ENCODE results near the genes PCGF5 and BTAF1.

DNA sequence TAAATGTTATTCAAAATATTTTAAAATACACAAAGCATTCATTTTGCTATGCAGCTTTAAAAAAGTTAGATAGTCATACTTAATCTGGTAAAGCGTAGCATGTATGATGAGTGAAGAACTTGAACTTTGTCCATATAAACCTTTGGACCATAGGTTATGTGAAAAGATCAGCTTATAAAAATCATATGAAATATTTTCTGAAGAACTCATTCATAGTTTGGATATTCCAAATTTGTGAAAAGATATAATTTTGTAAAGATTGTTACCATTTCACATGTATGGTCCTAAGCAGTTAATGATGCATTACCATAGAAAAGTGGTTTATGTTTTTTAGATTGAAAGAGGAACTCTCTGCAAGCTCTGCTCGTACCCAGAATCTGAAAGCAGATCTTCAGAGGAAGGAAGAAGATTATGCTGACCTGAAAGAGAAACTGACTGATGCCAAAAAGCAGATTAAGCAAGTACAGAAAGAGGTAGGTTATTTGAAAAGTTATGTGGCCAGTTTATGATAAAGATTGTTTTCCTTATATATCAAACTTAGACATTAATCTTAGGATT lies 37.3 kb downstream of the KIF20B start:
- PRO-cap, 2 experiments: no peak in any of the 2 experiments

- PRO-cap, 2 experiments: no peak in any of the 2 experiments
Measured at GRCh38 chr10:90011101-90011982, 310.0 kb downstream of the KIF20B start.

DNA sequence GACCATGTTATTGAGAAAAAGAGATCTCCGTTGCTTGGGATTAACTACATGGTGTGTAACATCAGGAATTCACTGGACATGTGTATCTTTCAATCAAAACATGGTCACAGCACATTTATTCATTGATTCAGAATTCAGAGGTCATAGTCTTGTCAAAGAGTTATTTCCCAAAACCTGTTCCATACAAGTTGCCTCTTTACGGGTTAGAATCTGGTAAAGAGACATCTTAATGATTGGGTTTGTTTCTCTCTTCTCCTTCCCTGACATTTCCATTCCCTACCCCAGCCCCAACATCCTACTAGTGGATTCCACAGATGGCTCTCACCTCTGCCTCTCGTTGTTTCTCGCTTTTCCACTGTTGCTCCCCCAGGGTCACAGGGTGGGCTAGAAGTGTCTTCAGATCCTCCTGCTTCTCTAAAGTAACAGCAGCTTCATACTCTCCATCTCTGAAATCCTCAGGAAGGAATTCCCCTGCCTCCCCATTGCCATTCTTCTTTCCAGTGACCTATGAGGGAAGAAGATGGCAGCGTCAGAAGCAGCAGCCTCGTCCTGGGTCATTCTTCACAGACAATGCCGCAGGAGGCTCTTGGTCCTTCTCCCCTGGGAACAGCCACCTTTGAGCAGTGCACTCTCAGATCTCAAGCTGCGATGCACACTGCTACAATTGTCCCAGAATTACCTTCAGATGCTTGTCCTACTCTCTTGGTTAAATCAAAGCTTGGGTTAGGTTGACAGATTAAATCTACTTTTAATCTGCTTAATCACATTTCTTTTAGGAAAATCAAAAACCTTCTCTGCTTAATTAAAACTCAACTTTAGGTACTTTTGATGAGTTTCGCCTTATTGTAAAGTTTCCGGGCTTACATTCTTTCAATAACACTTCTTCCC lies 799 bp downstream of the ANKRD1 start:
- PRO-cap, 2 experiments: no peak in any of the 2 experiments

GRCh38 chr10:90930198-90930886 lies 9.5 kb upstream of the ANKRD1 start:
- PRO-cap, 2 experiments: no peak in any of the 2 experiments

DNA sequence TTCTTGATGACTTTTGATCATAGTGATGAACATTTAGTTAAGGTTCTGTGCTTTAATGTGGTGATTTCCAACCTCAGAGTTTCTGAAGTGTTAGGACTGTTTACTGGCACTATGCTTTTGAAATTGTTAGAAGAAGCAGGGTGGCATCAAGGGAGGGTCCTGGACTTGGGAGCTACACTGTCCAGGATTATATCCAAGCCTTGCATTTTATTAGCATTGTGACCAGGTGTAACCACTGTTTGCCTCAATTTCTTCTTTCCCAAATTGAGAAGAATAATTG lies 18.7 kb upstream of the PCGF5 start:
- PRO-cap, 2 experiments: peak in 2 of 2 experiments; most common plus-strand start position 129 of the sequence (in 2)

DNA sequence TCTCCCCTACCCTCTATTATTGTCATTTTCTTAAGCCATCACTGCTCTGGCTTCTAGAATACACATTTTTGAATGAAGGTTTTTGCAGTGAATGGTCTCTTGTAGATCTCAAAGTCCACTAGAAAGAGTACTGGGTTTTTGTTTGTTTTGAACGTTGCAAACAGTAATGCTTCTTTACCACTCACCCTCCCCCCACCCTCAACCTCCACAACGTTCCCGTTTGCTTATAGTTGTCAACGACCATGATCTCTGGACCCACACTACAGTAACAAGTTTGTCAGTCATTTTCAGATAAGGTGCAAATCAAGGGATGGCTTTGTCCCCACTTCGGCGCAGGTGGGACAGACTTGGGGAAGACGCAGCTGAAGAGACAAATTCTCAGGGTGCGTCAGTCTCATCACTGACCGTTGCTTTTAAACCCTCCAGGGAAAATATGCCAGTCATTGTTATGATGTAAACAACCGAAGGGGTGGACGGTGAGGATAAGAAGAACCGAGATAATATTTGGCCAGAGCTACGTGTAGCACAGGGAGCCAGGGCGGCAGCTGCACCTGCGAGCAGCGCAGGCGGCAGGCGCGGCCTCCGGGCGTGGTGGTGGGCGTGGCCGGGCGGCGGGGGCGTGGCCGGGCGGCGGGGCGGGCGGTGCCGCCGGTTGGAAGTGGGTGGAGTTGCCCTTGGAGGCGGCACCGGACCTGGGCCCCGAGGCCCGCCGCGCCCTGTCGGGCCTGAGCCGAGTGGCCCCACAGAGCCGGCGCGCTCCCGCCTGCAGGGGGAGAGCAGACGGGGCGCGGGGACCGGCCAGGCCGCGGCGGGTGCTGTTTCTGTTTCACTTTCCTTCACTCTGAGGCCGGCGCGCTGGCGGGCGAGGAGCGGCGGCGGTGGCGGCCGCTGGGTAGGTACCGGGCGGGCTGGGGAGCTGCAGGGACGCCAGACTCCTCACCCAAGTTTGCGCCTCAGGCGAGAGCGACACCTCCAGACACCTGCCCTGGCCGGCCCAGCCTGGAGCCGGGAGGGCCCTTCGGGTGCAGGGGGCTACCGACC lies at the start of gene PCGF5:
TSS of gene PCGF5 (plus strand) at position 719 of the 1,041 bp plus-strand sequence.
- PRO-cap, 2 experiments: peak in 2 of 2 experiments; most common plus-strand start position 839 of the sequence (in 2); most common minus-strand start position 575 of the sequence (in 2)

GRCh38 chr10:91565474-91565943 lies 67.4 kb downstream of the PPP1R3C start:
- PRO-cap, 2 experiments: no peak in any of the 2 experiments

GRCh38 chr10:91591458-91591877 lies 41.4 kb downstream of the PPP1R3C start:
- PRO-cap, 2 experiments: no peak in any of the 2 experiments

GRCh38 chr10:91607404-91608330 lies 25.2 kb downstream of the PPP1R3C start:
- PRO-cap, 2 experiments: no peak in any of the 2 experiments

DNA sequence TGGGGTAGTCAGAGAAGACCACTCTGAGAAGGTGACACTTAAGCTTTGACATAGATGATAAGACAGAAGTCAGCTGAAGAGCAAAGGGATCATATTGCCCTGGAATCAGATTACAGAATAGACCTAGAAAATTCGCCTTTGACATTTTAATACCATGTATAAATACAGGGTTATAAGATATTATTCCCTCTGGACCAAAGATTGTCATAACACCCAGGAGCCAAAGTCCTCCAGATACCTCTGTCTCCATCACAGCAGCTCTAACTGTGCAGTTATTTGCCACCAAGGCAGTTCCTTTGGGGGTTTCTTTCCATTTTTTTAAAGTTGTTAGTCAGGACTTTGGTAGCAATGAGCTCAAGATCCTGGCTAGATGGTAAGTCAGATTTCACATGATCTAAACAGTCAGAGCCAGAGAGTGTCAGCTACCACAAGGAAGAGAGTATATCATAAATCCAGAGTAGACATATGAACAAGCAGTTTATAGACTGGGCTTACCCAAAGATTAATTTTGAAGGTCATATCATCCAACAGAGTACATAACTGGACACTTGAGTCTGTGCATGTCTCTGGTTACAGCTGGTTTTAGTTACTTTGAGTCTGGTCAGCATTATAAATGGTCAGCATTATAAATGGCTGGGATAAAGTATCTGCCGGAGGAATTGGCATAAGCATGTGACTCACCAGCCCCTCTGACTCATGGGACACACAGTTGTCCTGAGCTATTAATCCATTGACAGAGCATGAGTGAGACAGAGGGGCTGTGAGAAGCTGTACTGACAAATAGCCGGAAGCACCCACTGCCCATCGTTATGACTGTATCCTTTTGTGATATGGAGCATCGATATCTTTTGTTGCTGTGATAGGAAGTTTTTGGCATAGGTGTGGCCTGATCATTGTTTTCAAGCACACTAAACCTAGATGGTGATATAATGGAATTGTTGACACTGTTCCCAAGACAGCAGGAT lies 19.5 kb downstream of the PPP1R3C start:
- PRO-cap, 2 experiments: no peak in any of the 2 experiments

DNA sequence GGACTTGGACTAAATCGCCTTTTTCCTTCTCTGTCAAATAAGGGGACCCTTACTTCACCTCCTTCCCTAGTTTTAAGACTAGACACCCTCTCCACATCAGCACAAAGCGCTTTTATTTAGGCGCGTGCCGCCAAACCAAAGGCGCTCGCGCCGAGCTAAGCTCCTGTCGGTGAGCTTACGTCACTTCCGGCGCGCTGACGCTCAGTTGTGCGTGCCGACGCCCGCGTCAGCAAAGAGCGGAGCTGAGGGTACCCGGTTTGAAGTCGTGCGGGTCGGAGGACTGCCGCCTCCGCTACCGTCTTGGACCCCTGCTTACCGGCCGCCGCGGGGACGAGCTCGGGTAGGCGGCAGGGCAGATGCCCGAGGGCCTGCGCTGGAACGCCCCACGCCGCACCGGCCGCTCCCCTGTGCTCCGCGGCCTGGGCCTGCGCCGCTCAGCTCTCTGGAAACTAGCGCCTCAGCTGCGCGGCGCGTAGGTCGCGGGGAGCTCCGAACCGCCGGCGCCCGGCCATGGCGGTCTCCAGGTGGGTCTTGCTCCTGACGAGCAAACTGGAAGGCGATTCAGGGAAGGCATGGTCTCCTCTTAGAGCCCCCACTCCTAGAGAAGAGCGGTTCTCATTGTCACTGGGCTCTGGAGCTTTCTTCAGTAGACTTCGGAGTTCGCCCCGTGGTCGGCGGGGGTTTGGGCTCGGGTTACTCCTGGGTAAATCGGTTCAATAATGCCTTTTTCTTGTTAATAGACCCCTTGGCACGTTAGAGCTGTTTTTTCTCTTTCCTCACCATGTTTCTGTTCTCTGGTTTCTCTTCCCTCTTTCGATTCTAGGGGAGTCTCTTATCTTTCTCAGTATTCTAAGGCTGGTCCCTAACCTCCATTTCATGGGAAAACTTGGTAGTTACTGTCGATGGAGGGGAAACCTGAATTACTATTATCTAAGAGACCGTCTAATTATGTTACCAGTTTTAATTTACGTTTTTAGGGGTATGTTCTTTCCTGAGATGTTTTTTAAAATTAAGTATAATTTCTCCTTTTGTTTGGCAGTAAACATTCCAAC lies at the start of gene BTAF1:
TSS of gene BTAF1 (plus strand) at position 204 of the 1,052 bp plus-strand sequence.
- PRO-cap, 2 experiments: peak in 2 of 2 experiments; most common plus-strand start position 232 of the sequence (in 2); most common minus-strand start position 86 of the sequence (in 1)

- PRO-cap, 2 experiments: no peak in any of the 2 experiments
Measured at GRCh38 chr10:91939680-91940301, 16.2 kb downstream of the BTAF1 start.

DNA sequence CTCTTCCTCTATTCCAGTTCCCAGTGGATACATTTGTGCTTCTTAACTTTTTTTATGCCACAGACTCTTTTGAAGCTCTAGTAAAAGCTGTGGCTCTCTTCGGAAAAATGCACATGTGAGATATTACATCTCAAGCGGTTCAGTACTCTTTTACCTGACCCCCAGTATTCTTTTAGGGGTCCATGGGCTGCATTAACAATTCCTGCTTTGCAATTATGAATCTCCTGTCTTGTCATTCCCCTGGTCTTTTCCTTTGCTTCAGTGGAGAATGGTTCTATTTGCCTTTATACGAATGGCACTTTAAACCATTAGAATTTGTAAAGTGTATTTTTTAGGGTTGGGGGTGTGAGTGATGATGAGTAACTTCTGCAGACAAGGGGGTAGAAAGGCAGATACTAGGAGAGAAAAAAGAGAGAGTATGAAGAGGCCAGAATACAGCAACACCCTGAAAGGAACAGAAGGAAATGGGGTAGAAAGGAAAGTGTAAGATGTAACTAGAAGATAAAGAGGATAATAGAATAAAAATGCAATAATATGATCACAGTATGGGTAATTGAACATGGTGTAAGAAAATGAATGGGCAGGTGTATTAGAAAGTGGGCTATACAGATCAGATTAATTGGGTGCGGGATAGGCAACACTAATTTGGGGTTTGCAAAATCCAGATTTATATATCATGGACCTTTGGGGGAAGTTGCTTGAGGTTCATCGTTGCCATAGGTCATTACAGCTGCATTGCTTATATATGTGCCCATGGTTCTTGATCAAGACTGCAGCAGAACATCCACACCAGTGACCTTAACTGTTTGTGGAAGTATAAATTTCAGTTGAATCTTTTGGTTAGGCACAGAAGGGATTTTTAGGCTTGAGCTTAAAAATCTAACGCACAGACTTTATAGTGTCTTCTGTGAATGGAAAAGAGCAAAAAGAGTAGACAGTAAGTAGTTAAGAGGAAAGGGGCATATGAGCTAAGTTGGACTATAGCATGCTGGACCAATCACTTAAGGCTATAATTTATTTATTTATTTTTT lies 29.1 kb downstream of the BTAF1 start:
- PRO-cap, 2 experiments: peak in 1 of 2 experiments; most common plus-strand start position 612 of the sequence (in 1)

GRCh38 chr10:92006262-92006769 lies 82.7 kb downstream of the BTAF1 start:
- PRO-cap, 2 experiments: peak in 2 of 2 experiments; most common minus-strand start chr10:92006465 (in 2)

GRCh38 chr10:92122724-92123511 lies 168.0 kb downstream of the CPEB3 start:
- PRO-cap, 2 experiments: no peak in any of the 2 experiments

DNA sequence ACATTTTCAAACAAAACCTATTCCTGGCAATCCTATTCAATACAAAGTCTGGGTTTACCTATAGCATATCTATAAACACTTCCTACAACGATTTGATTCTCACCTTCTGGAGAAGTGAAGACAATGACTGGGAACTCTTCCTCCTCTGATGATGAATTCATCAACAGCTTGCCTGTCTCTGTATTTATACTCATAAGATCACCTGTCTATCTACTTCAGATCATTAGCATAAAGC lies 32.8 kb downstream of the IDE start:
- PRO-cap, 2 experiments: no peak in any of the 2 experiments

DNA sequence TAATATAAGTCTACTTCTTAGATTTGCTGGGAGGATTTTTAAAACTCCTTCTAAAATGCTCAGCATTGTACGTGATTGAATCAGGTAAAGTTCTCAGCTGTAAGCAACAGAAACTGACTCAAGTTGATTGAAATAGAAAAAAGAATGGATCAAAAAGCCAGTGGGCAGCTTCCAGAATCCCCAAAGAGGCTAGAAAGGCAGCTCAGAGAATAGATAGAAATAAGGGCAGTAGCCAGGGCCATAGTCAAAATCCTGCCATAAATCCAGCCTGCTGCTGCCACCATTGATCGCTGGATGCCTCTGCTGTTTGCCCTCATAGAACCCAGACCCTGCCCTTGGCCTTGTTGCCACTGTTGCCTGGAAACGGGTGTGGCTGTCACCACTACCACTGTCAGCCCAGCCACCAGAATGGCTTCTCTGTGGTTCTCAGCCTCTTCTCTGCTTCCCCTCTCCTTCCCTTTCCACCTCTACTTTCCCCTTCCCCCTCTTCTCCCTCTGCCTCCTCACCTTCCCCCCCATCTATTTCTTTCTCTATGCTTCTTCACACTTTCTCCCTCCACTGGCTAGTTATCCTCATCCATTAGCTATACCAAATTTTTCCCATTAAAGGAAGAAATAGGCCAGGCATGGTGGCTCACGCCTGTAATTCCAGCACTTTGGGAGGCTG lies 57.8 kb downstream of the HHEX start:
- PRO-cap, 2 experiments: no peak in any of the 2 experiments

DNA sequence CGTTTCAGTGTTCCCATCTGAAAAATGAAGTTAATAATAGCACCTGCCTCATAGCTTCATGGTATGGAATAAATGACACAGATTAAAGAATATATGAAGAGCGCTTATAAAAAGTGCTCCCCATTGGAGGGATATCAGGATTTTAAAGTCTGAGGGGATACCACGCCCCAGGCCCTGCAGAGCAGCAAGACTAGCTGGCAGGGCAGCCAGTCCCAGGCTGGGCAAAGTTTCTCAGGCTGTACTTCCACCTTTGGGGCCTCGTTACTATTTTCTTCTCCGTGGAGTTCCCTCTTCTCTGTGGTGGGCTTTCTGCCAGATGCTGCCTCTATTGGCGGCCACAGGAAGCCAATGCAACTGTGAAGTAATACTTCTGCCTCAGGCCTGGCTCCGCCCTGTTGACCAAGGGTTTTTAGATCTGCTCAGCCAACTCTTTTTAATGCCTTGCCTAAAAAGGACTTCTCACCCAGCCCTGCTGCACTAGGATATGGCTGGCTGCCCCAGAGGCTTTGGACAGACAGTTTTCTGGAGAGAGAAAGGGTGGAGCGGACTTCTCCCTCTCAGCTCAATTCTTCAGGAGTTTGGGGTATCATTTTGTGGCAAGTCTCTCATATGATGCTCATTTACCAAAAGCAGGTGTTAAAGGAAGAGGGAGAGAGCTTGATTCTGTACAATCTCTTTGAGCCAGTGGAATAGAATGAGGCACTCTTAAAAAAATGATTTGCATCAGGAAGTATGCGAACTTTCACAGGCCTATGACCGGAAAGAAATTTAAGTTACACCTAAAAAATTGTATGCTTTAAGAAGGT lies 67.4 kb downstream of the HHEX start:
- PRO-cap, 2 experiments: no peak in any of the 2 experiments

DNA sequence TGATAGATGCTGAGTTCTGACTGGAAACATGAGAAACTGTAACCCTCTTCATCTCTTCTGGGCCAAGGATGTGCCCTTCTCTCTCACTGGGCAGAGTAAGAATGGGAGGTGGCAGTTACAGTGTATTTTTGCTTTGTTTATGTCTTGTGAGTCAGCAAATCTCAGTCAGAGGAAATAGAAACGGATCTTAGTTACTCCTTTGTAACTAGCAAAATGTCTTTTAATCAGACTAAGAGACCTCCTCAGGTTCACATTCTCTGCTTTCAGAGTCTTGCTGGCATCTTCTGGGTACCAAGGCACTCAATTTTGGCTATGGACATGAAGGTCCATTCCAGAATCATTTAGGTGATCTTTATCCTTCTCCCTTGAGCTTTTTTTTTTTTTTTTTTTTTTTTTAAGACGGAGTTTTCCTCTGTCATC lies 70.9 kb downstream of the HHEX start:
- PRO-cap, 2 experiments: no peak in any of the 2 experiments

DNA sequence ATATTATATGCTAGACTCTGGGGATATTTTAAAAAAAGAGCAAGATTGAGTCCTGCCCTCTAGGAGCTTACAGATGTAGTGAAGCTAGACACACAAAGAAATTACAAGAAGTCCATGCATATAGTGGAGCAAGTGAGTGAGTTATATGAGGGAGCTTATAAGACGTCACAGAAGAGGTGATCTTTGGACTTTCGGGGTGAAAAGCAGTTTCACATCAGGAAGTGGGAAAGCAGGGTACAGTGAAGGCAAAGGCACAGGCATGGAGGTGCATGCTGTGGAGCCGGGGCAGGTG lies 38.5 kb upstream of the EXOC6 start:
- PRO-cap, 2 experiments: no peak in any of the 2 experiments